ENCODE measurements around a stretch of chr12.

GRCh38 chr12:120563211-120563745 is 17.9 kb downstream of the POP5 start:
- RRBS, result 93% methylated on average over 2 of the region's 9 CpGs

GRCh38 chr12:120573361-120574037 is 7.7 kb downstream of the POP5 start:
- RRBS, result no CpG with 5 or more reads among the region's 7 CpGs

DNA sequence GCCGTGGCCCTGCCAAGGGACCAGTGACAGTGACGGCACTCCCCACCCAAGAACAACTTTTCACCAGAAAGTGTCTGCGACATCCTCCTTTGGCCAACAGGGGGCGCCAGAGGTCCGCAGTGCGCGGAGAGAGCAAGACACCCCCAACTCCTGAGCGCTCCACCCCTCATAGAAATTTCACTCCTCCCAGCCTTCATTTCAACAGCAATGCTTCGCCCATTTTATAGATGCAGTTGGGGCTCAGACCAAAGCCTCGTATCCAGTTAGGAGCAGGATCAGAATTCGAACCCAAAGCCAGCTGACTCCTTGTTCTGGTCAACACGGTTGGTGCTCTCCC is 2.2 kb upstream of the POP5 start:
- RRBS, result no CpG with 5 or more reads among the region's 12 CpGs

DNA sequence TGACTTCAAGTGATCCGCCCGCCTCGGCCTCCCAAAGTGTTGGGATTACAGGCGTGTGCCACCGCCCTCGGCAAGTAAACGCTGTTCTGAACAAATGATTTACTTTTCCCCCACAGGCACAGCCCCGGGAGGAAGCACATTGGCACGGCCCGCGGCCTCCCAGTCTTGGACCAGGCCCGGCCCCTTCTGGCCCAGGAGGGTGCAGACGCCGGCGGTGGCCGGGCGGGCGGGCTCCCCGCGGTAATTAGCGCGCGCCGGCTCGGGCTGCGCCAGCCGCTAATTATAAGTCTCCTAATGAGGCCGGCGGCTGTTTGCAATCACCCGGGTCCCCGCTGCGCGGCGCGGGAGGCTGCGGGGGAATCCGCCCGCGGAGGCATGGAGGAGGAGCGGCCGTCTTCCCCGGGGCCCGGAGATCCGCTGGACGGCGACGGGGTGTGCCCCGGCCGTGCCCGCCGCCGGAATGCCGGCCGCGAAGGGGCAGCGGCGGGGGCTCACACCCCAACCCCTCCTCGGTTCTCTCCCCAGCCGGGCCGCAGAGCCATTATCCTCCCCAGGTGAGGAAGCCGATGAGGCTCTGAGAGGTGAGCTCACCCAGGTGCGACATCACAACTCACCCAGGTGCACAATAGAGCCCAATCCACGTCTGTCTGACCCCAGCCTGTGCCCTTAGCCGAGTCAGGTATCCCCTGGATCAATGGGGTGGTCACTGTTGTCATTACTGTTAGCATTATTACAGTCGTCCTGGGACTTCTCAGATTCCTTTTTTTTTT is 3.4 kb upstream of the POP5 start:
- RRBS, result 2% methylated on average over 35 of the region's 65 CpGs

DNA sequence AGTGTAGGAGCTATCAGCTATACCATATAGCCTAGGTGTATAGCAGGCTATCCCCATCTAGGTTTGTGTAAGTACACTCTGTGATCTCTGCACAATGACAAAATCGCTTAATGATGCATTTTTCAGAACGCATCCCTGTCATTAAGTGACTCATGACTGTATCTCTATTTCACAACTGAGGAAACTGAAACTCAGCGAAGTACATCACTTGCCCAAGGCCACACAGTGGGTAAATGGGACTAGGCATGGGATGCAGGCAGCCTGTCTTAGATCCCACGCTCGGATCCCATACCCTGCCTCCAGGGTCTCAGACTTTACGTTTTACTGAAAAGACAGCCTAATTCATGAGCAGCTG is 2.5 kb upstream of the MLEC start:
- RRBS, result no CpG with 5 or more reads among the region's 6 CpGs

GRCh38 chr12:120684825-120685290 is 2.1 kb upstream of the MLEC start:
- RRBS, result no CpG with 5 or more reads among the region's 6 CpGs

- RRBS, result no CpG with 5 or more reads among the region's 7 CpGs
These were observed 1.8 kb downstream of the MLEC start for GRCh38 chr12:120688655-120689313.

DNA sequence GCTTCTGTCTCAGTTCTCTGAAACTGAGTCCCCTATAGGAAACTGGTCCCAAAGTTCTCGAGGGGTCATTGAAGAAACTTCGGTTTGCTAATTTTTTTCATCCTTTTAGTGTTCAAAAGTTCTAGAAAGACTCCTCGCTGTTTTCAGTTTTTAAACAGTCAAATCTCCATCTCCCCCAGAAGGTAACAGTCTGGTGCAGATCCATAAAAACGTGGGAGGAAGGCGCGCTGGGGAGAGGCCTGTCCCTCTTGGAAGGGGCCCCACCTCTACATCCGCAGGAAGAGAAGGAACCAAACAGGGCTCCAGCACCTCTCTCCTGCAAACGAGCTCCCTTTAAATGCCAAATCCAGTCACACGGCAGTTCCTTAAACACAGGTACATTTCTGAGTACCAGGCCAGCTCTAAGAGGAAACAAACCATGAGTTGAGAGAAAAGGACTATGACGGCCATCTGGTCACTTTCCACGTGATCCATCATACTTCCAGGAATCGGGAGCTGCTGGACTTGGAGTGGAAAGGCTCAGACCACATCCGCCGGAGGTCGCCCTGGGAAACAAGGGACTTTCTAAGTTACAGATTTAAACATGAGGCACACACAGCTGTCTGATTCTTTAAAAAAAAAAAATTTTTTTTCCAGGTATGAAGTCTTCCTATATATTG is 39.0 kb downstream of the ACADS start:
- RRBS, result no CpG with 5 or more reads among the region's 15 CpGs

DNA sequence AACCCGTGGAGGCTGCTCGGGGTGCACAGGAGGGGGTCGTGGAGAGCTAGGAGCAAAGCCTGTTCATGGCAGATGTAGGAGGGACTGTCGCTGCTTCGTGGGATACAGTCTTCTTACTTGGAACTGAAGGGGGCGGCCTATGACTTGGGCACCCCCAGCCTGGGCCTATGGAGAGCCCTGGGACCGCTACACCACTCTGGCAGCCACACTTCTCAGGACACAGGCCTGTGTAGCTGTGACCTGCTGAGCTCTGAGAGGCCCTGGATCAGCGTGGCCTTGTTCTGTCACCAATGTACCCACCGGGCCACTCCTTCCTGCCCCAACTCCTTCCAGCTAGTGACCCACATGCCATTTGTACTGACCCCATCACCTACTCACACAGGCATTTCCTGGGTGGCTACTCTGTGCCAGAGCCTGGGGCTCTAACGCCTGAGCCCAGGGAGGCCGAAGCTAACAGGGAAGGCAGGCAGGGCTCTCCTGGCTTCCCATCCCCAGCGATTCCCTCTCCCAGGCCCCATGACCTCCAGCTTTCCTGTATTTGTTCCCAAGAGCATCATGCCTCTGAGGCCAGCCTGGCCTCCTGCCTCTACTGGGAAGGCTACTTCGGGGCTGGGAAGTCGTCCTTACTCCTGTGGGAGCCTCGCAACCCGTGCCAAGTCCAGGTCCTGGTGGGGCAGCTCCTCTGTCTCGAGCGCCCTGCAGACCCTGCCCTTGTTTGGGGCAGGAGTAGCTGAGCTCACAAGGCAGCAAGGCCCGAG is 14.7 kb downstream of the C12orf43 start:
- RRBS, result no CpG with 5 or more reads among the region's 19 CpGs

DNA sequence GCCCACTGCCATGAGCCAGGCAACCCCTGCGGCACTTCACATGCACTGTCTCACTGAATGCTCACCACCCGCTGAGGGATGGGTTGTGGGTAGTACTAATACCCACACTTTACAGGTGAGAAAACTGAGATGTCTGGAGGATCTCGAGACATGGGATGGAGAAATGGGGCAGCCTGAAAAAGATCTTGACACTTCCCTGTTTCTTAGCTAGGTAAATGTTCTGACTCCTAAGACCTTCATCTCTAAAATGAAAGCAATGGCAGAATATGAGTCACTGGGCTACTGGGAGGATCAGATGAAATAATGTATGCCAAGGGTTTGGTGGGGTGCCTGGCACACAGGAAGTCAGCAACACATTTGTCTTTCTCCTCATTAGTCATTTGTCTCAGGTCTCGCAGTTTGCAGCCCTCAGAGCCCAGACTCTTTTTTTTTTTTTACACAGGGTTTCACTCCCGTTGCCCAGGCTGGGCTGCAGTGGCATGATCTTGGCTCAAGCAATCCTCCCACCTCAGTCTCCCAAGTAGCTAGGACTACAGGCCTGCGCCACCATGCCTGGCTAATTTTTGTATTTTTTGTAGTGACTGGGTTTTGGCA is 5.2 kb downstream of the OASL start:
- RRBS, result no CpG with 5 or more reads among the region's 6 CpGs

- RRBS, result no CpG with 5 or more reads among the region's 7 CpGs
These were observed 18.8 kb upstream of the P2RX7 start for GRCh38 chr12:121113859-121114226.

- RRBS, result no CpG with 5 or more reads among the region's 3 CpGs
These were observed 11.8 kb downstream of the P2RX7 start for GRCh38 chr12:121144361-121144957.

- RRBS, result no CpG with 5 or more reads among the region's 13 CpGs
These were observed 22.2 kb downstream of the P2RX7 start for GRCh38 chr12:121154820-121155358.

- RRBS, result no CpG with 5 or more reads among the region's 20 CpGs
These were observed 23.6 kb downstream of the P2RX4 start for GRCh38 chr12:121233312-121234176.

- RRBS, result no CpG with 5 or more reads among the region's 13 CpGs
These were observed 19.5 kb downstream of the CAMKK2 start for GRCh38 chr12:121276975-121277442.

DNA sequence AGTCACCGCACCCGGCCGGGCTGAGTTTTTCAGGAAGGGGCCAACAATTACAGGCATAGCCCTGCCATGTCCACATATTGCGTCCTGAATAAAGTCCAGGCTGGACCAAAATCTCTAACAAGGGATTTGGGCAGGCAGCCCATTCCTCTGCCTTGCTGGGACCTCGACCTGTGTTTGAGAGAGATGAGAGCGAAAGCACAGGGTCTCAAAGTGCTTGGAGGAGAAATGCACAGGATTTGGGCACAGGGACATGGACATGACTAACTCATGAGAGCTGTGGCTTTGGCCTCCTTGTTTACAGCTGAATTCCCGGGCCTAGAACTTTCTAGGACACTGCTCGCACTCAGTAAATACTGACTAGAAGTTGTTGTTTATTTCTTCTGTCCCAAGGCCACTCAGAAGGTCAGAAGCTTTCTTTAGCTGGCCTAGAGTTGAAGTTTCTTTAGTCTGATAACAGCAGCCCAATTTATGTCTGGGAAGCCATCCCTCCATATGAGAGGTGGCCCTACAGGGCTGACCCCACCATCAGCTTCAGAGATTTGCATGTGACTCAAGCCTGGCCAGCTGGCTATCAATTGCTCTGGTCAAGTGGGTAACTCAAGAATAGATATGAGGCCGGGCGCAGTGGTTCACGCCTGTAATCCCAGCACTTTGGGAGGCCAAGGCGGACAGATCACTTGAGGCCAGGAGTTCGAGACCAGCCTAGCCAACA is 11.7 kb downstream of the CAMKK2 start:
- RRBS, result no CpG with 5 or more reads among the region's 13 CpGs

GRCh38 chr12:121308236-121308738 is 11.8 kb upstream of the CAMKK2 start:
- RRBS, result no CpG with 5 or more reads among the region's 9 CpGs

DNA sequence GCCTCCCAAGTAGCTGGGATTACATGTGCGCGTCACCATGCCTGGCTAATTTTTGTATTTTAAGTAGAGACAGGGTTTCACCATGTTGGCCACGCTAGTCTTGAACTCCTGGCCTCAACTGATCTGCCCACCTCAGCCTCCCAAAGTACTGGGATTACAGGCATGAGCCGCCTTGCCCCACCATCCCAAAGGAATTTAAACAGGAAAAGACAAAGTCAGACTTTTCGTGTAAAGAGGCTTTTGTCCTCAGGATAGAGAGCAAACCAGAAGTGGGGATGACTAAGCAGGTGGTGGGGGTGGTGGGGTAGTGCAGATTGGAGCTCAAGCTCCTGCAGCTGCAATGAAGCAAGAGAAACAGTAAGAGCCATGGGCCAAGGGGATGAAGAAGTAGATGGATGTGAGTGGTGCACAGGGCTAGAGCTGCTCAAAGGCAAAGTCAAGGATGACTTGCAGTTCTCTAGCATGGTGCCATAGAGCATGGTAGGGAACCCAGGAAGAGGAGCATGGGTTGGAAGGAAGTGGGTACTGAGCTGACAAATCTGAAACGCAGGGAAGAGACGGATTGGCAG is 11.6 kb upstream of the RNF34 start:
- RRBS, result no CpG with 5 or more reads among the region's 7 CpGs

GRCh38 chr12:121404808-121405527 is 5.0 kb downstream of the RNF34 start:
- RRBS, result no CpG with 5 or more reads among the region's 1 CpG

DNA sequence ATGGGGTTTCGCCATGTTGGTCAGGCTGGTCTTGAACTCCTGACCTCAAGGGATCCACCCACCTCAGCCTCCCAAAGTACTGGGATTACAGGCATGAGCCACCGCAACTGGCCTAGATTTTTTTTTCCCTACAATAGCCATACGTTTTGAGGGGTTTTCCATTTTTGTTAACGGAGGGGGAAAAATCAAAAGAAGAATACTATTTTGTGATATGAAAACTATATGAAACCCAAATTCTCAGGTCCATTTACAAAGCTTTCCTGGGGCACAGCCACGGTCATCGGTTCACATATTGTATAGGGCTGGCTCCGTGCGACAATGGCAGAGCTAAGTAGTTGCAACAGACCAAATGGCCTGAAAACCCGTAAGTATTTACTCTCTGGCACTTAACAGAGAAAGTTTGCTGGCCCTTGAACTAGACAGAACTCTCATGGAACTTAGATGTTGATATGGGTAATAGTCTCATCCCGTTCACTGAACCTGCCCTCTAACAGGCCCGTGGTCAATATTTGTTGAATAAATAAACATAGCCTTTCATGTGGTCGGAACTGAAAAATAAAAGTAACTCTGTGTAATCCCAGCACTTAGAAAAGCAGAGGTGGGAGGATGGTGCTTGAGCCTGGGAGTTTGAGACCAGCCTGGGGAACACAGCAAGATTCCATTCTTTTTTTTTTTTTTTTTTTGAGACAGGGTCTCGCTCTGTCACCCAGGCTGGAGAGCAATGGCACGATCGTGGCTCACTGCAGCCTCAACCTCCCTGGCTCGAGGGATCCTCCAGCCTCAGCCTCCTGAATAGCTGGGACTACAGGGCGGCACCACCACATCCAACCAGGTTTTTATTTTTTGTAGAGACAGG is 29.9 kb downstream of the KDM2B start:
- RRBS, result no CpG with 5 or more reads among the region's 17 CpGs